LHCN-M2 (cell line): ENCODE measurements around the genes PCDHA10 and PCDHAC2.

- RAMPAGE, long total RNA = no peak
Measured at GRCh38 chr5:139690173-139691302, 42.4 kb downstream of the CXXC5 start.

DNA sequence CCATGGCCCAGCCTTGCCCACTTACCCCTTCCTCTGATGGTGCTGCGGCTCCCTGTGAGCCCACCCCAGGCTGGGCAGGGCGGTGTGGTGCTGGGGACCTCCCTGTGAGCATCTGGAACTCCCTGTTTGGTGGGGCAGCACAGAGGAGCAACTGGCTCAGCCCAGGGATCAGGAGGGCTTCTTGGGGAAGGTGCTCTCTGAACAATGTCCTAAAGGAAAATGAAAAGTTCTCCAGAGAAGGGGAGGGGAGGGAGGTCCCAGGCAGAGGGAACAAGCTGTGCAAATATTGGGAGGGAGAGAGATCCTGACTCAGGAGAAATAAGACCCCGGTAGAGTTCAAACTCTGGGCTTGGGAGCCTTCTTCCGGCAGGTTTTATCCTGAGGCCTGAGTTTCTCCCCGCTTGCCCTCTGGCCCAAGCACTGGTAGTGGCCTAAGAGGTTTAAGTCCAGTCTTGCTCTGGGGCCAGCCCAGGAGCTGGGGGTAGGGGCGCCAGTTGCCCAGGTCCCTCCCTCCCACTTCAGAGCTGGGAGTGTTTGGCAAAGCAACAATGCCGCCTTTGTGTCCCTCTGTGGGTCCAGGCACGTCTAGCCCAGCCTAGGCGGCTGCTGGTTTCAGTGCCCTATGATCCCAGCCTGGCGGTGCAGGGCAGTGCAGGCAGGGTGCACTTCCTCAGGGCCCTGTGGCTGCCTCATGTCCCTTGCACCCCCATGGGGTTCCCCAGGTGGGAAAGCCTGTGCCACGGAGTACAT is 62.0 kb upstream of the PSD2 start:
- RAMPAGE, long total RNA = no peak

DNA sequence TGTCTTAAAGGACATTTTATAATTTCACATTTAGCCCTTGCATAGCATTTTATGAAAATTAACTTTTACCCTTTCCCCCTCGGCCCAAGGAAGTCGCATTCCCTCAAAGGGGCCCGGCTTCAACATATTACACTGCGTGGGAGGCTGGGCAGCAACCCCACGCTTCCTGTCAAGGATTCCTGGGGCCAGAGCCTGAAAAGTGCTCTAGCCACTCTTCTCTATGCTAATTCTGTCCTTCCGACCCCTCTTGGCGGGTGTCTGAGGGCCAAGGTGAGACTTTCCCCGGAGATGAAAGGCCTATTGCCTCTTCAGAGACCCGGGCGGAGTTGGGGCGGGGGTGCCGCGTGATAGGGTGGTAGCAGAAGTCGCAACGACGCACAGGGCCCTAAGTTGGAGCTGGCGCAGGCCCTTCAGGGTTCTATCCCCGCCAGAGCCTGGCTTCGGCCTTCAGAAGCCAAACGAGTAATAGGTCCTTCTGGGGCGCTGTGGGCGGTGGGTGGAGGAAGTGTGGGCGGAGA is 6.8 kb upstream of the PURA start:
- RAMPAGE, long total RNA = no peak

DNA sequence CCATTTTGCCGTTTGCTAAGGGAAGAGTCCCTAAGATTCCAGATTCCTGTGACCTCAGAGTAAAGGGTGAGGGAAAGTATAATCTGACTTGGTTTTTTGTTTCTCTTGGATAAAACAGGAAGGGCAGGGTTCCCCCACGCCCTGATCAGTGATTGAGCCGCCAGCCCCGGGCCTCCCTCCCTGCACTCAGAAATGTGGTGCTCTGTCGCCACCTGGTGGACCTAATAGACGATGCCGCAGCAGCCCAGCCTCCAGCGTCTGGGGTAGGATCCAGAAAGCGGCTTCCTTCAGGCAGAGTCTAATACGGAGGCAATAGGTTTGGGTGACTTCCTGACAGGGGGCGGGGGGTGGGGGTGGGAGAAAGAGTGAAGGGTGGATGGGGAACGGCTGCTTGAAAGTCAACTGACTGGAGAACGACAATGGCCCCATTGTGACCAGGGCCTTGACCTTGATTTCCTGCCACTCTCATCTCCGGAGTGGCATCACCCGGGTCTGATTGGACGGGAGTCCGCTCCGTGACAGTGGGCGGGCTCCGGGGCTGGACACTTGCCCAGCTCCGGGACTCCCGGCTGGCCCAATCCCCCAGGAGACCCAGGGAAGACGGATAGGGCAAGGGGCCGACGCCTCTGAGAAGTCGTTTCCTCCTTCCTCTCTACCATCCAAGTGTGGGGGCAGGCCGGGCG is 17.8 kb upstream of the CYSTM1 start:
- RAMPAGE, long total RNA = no peak

- RAMPAGE, long total RNA = no peak
Measured at GRCh38 chr5:140256152-140256831, 46.6 kb downstream of the PFDN1 start.

GRCh38 chr5:140257437-140258102 is 45.3 kb downstream of the PFDN1 start:
- RAMPAGE, long total RNA = no peak

- RAMPAGE, long total RNA = no peak
Measured at GRCh38 chr5:140258374-140259072, 44.4 kb downstream of the PFDN1 start.

DNA sequence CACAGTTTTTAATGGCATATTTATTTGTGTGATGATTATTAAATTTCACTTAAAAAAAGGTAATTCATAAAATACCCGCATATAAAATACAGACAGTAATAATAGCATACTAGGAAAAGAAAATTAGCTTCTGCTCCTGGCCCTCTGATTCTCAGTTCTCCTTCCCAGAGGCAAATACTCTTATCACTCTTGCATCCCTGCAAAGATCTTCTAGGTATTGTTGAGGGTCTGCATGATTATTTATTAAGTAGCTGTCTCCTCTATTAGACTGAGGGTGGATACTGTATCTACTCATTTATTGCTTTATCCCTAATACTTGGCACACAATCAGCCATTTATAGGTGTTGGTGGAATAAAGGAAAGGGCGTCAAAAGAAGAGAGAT is 14.5 kb upstream of the PFDN1 start:
- RAMPAGE, long total RNA = no peak

DNA sequence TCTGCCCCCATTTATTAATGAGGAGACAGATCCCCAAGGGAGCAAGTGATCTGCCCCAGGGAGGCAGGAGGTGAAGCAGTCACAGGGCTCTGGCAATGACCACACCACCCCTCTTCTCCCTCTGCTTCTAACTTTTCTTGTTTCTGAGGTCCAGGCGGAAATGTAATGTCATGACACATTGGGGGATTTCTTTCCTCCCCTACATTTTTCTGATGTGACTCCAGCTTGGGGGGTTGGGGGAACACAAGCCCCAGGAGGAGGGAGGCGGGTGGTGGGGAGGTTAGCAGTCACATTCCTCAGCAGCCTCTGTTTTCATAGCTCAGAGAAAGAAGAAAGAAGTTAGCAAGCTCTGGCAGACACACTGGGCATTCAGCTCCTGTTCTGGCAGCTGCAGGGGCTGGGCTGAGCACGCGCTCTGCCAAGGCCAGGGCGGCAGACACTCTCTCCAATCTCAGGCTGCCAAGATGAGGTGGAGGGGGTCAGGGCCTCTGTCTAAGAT is 19.9 kb upstream of the PFDN1 start:
- RAMPAGE, long total RNA = no peak

DNA sequence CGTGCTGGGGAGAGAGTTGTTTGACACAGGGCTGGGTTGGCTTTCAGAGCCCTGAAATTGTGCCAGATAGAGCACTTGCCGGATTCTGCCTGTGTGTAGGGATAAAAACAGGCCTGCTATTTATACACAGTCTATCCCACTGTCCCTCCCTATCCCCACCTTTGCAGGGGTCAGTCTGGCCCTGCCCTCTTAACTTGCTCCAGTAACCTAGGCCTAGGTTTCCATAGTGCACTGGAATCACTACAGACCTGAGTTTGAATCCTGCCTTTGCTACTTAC is 1.0 kb upstream of the HBEGF start:
- RAMPAGE, long total RNA = no peak

DNA sequence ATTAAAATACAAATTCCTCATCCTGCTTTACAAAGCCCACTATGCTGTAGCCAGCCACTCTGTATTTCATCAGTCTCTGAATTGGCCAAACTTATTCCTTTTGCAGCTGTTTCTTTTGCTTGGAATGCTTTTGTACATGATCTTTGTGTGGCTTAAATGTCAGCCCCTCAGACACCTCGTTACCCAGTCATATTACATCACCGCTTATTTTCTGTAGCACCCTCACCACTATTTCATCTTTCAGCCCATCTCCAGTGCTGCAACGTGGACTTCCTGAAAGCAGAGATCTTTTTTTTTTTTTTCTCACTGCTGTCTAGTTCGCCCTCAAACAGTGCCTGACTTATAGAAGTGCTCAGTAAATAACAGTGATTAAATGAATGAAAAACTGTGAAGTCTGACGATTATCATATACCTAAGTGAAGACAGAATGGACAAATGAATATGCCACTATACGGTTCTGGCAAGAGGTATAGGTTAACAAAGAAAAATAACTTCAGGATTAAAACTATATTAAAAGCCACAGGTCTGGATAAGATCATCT is 819 bp downstream of the SRA1 start:
- RAMPAGE, long total RNA = no peak

GRCh38 chr5:140570957-140571706 is 6.5 kb downstream of the SLC35A4 start:
- RAMPAGE, long total RNA = no peak

DNA sequence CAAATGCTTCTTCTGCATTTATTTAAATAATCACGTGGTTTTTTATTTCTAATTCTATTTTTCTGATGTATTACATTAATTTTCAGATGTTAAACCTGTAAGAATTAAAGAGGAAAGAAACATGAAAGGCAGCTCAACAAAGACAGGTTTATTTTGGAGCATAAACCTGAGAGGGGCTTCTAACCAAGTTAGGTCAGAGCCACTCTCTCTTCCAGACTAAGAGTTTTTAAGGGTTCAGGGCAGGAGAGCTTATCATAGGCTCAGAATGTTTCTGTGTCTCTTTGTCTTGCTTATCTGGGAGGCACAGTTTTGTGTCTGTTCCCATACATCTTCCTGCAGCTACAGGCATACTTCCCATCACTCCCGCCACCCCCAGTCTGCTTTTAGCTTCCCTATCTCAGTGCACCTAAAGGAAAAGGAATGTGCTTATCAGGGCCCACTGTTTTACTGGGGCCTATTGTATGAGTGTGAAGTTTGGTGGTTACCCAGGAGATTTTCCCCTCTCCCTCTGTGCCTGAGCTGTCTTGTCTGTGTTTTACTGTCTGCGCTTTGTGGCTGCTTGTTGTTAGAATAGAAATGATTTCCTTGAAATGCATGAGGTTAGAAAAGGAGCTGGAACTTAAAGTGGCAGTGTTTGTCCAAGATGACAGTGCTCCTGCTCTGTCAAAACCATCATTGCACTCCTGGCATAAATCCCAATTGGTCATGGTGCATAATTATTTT is 21.9 kb downstream of the CD14 start:
- RAMPAGE, long total RNA = no peak

GRCh38 chr5:140701248-140701545 is 950 bp downstream of the ZMAT2 start:
- RAMPAGE, long total RNA = no peak

DNA sequence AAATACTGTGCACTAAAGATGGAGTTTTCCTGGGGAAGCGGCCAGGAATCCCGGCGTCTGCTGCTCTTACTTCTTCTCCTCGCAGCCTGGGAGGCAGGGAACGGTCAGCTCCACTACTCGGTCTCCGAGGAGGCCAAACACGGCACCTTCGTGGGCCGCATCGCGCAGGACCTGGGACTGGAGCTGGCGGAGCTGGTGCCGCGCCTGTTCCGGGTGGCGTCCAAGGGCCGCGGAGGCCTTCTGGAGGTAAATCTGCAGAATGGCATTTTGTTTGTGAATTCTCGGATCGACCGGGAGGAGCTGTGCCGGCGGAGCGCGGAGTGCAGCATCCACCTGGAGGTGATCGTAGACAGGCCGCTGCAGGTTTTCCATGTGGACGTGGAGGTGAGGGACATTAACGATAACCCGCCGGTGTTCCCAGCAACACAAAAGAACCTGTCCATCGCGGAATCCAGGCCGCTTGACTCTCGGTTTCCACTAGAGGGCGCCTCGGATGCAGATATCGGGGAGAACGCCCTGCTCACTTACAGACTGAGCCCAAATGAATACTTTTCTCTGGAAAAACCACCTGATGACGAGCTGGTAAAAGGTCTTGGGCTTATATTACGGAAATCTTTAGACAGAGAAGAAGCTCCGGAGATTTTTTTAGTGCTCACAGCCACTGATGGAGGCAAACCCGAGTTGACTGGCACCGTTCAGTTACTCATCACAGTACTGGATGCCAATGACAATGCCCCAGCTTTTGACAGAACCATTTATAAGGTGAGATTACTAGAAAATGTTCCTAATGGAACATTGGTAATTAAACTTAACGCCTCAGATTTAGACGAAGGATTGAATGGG is 523 bp downstream of the PCDHA4 start:
- RAMPAGE, long total RNA = no peak

GRCh38 chr5:140848856-140849088 is 590 bp downstream of the PCDHA9 start:
- RAMPAGE, long total RNA = no peak

GRCh38 chr5:140855581-140856891 is at the start of gene PCDHA10:
PCDHA10 (plus strand) TSS chr5:140855897.
- RAMPAGE, long total RNA = no peak

GRCh38 chr5:140857715-140858145 is 2.0 kb downstream of the PCDHA10 start:
- RAMPAGE, long total RNA = no peak

DNA sequence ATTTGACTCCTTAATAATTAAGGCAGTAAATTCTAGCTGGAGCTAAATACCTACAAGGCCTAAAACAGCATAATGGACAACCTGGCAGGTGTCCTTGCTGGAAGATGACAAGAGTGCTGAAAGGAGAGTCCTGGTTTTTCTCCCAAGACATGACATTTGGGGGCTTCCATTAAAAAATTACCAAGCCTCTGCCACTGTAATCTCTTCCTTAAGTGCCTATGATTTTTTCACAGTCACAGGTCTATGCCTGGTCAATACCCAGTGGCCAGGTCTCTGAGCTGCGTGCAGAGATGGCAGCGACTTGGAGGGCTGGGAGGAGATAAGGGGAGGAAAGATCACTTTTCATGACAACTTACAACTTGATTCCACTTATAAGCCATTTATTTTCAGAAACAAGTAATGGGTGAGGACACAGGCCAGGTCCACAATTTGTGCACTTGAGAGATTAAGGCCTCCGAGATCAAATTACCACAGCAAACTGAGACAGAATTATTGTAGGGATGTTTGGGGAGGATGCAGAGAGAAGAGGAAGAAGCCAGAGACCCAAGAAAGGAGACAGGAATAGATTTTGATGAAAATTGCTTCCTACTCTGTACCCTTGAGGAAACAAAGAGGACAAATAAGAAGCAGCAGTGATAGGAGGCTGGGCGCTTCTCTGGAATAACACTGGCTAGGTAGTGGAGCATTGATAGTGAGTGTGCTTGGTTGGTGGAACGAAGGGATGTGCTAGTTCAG is 1.9 kb upstream of the PCDHAC2 start:
- RAMPAGE, long total RNA = no peak

GRCh38 chr5:140965862-140966890 is at the start of gene PCDHAC2:
PCDHAC2 (plus strand) TSS chr5:140966476.
- RAMPAGE, long total RNA = no peak